NCI-H460 (cell line): ENCODE measurements around a stretch of chr5.

GRCh38 chr5:14118835-14119487, 24.2 kb upstream of the TRIO start:
RAMPAGE:
- cytosol, long total RNA, result no peak
- long total RNA, result no peak
- nucleus, long total RNA, result no peak

RAMPAGE:
- cytosol, long total RNA, result no peak
- long total RNA, result no peak
- nucleus, long total RNA, result no peak
Measured at GRCh38 chr5:14183638-14183926, 40.4 kb downstream of the TRIO start.

DNA sequence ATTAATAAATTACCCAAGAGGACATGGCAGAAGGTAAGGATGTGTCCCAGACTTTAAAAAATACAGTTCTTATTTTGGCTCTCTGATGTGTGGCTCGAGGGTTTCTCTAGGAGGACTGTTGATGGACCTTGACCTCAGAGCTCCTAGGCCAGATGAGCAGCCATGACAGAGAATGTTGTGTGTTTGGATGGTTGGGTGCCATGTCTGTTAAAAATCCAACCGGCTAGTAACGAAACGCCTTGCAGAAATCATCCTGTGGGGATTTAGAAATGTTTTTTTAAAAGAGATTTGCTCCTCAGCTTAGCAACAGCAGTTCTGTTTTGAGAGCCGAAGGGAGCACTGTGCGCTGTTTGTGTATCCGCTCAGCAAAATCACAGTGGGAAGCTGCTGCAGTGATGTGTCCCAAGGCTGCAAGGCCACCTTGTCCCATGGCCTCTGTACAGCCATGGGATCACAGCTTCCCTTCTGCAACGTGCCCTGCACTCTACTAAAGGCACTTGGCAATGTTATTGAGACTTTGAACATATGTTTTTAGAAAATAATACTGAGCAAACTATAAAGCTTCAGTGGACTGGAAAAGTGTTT, 40.9 kb downstream of the TRIO start:
RAMPAGE:
- cytosol, long total RNA, result no peak
- long total RNA, result no peak
- nucleus, long total RNA, result no peak

DNA sequence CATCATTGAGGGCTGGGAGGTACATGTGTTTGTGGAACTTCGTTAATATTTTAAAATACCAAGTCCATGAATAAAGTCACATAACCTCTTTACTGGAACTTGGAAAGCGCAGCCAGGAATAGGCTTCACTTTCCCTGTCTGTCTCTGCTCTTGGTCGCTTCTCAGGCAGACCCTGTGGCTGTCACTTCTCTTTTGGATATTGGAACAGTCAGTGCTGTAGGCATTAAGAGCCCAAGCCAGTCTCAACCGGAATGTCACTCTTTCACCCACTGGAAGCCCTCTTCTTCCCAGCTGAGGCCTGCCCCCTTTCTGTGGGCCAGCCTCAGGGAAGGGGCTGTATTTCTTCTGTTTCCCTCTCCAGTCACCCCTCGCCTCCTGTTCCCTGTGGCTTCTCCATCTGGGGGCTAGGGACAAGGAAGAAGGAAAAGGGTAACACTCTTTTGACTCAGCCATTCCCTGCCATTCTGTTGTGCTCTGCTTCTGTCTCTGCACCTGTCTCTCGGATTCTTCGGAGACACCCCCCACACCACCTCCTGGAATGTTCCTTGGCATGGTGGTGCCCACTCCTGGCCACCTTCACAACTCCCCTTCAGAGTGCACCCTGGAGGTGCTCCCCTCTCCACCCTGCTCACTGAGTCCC, 103.3 kb downstream of the TRIO start:
RAMPAGE:
- cytosol, long total RNA, result no peak
- long total RNA, result no peak
- nucleus, long total RNA, result no peak

GRCh38 chr5:14263710-14264191, 120.6 kb downstream of the TRIO start:
RAMPAGE:
- cytosol, long total RNA, result no peak
- long total RNA, result no peak
- nucleus, long total RNA, result no peak

RAMPAGE:
- cytosol, long total RNA, result no peak
- long total RNA, result no peak
- nucleus, long total RNA, result no peak
Measured at GRCh38 chr5:14402678-14403205, 178.8 kb upstream of the OTULINL start.

GRCh38 chr5:14410463-14411024, 171.0 kb upstream of the OTULINL start:
RAMPAGE:
- cytosol, long total RNA, result no peak
- long total RNA, result no peak
- nucleus, long total RNA, result no peak

DNA sequence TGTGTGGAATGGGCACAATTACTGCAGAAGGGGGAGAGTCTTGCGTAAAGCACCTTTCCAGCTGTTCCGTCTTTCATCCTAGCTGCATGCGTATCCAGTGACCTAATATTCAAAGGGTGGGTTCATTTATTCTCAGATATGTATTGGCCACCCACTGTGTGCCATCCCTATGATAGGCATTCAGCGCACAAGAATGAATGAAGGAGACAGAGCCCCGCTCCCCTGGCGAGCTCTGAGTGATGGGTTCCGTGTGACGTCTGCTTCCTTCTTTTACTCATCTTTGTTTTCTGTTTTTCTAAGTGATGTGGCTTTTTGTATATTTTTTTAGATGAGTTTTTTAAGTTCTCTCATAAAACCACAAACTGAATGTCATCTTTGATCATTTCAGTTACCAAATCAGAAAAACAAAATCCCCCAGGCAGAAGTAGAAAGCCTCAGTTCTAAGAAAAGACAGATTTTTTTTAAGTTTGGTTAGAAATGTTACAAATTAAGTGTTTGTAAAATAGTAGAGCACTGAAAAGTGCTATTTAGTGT, 168.2 kb upstream of the OTULINL start:
RAMPAGE:
- cytosol, long total RNA, result no peak
- long total RNA, result no peak
- nucleus, long total RNA, result no peak

DNA sequence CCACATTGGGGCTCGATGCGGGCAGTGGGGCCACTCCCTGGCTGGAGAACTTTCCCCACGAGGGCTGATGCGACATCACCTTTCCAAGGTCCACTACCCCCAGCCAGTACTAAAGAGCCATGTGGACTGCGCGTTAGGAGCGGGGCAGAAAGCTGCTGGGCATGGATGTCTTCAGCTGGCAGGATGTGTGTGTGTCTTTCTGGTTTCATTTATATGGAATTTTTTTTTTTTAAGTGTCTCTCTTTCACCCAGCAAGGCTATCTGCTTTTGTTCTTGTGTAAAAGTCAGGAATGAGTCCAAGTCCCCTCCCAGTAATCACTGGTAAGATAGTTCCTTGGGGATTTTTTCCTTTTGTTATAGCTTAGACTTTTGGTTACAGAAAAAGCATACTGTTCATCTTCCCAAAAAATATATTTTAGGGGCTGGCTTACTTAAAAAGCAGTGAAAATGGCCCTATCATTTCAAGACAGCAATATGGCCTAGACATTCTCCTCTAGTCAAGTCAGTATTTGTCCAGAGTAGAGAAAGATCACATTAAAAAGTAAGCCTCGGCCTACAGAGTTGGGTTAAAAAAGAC, 133.0 kb upstream of the OTULINL start:
RAMPAGE:
- cytosol, long total RNA, result no peak
- long total RNA, result no peak
- nucleus, long total RNA, result no peak

DNA sequence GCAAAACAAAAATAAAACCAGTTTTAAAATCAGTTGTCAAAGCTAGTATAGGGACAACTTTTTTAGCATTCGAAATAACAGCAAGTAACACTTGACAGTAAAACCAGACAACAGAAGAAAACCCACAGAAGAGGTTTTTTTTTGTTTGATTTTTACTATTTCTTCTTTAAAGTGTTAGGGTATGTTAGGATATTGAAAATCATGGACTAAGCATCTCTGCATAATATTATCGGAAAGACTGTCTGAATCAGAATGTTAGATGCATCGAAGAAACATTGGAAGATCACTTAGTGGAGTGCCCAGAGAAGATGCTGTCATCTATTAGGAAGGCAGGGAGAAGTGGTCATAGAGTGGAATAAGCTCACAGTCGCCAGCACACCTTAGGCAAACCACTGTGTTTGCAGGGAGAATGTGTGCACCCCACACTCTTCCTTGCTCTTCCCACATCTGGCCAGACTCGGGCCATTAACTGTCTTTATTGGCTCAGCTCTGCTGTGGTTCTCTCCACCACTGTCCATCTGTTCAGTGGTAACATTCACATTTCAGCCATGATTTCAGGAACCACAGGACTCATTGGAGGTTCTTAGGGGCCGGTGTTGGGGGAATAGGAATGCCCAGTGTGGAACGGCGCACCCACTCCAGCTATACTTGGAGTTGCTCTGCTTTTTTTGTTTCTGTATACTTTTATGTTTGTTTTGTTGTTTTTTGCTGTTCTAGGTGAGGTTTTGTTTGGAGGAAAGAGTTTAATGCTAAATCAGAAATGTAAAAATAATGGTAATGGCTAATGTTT, 2.4 kb downstream of the OTULINL start:
RAMPAGE:
- cytosol, long total RNA, result no peak
- long total RNA, result no peak
- nucleus, long total RNA, result no peak

RAMPAGE:
- cytosol, long total RNA, result no peak
- long total RNA, result no peak
- nucleus, long total RNA, result no peak
Measured at GRCh38 chr5:14809318-14810208, 62.0 kb downstream of the ANKH start.

RAMPAGE:
- cytosol, long total RNA, result no peak
- long total RNA, result no peak
- nucleus, long total RNA, result no peak
Measured at GRCh38 chr5:14869924-14870811, 1.4 kb downstream of the ANKH start.

DNA sequence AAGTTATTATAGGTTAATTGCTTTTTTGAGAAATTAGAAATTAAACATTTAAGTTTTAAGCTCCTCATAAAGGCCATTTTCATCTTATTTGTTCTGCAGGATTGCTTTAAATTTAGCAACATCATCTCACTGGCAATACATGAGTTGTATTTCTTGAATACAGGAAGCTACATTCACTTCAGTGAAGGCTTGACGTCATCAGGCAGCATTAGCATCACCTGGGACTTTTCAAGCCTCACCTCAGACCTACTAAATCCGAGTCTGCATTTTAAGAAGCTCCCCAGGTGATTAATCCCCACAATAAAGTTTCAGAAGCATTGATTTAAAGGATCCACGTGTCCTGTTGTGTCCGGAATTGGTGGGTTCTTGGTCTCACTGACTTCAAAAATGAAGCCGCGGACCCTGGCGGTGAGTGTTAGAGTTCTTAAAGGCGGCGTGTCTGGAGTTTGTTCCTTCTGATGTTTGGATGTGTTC, 121.1 kb upstream of the ANKH start:
RAMPAGE:
- cytosol, long total RNA, result no peak
- long total RNA, result no peak
- nucleus, long total RNA, result no peak

DNA sequence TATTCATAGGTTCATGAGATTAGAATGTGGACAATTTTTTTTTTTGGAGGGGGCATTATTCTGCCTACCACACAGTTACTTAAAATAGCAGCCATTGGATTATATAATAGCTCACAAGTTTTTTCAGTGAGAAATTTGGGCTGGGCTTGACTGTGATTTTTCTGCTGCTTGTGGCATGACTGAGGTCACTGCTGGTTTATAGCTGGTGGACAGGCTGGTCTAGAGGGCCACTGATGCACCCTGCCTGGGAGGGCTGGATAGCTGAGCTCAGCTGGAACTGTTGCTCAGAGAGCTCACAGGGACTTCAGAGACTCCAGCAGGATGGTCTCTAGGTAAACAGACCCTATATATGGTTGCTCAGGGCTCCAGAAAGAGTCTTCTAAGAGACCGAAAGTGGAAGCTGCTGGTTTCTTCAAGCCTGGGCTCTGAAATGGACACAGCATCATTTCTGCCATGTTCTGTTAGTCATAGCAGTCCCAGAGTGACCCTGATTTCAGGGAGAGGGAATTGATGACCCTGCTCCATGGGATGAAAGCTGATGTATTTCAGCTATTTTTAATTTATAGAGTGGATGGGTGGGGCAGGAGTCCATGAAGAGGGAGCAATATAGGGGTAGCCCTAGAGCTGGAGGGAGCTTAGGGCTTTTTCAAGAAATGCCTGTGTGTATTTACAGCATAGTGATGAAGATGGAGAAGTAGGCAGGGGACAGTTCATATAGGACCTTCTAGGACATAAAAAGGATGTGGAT, 135.2 kb downstream of the FBXL7 start:
RAMPAGE:
- cytosol, long total RNA, result no peak
- long total RNA, result no peak
- nucleus, long total RNA, result no peak

DNA sequence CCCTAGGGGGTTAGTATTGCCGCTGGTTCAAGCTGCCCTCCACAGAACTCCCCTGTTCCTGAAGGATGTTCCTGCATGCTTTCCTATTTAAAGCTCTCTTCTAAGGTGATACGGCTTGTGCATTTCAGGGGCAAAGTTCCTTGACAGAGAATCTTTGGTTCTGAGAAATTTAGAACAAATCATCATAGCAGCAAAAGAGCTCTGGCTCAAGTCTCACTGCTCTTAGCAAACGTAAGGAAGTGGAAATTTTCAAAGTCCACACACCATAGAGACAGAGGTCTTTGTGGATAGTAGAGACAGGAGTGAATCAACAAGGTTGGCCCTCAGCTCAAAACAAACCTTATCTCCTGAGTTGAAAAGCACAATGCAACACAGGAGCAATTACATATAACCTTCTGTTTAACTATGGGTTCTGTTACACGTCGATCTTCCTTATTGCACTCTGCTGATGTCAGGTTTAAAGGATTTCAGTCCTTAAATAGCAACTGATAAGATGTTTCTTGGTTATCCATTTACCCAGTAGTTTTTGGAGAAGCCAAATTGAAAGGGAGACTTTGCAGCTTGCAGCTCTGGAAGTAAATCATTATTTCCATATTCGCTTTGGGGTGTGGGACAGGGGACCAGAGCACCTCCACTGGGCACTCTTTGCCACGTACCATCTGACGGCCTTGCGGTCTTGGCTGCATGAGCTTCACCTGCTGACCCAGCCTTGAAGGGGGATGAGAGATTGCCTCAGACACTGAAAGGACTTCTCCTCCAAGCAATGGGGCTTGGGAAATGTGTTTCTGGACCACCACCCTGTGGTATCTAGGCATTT, 55.9 kb upstream of the ZNF622 start:
RAMPAGE:
- cytosol, long total RNA, result no peak
- long total RNA, result no peak
- nucleus, long total RNA, result no peak

DNA sequence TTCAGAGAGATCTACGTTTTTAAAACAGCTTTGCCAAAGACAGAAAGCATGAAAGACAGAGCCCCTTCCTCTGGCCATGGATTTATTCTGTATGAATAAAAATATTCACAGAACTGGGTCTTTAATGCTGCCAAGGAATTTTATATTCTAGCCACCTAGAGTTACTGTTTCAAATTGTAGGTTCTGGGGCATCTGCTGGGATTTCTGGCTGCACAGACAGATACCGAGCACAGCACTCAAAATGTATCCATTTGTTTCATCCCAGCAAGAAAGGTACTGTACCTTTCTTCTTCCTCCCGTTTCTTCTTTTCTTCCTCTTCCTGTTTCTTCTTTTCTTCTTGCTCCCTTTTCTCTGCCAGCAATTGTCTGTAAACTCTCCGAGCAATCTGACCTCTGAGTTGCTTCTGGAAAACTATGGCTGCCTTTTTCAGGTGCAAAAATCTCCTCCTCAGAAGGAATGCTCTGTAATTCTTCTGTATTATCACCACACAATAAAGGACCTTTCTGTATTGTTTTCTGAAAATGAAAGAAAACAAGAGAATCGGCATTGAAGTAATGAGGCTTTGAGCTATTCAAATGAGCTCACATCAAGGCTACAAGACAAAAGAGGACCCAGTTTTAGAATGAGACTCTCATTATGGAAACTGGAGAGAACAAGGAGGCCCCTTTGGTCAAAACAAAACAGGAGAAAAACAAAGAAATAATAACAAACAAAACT, 86.0 kb upstream of the RETREG1 start:
RAMPAGE:
- cytosol, long total RNA, result no peak
- long total RNA, result no peak
- nucleus, long total RNA, result no peak

RAMPAGE:
- cytosol, long total RNA, result no peak
- long total RNA, result no peak
- nucleus, long total RNA, result no peak
Measured at GRCh38 chr5:16710825-16711461, 94.1 kb upstream of the RETREG1 start.

RAMPAGE:
- cytosol, long total RNA, result no peak
- long total RNA, result no peak
- nucleus, long total RNA, result no peak
Measured at GRCh38 chr5:16737568-16738656, 121.1 kb upstream of the RETREG1 start.

GRCh38 chr5:16885859-16886891, 49.9 kb downstream of the MYO10 start:
RAMPAGE:
- cytosol, long total RNA, result no peak
- long total RNA, result no peak
- nucleus, long total RNA, result no peak

GRCh38 chr5:18698500-18698935, 1042.9 kb upstream of the H3Y1 start:
RAMPAGE:
- cytosol, long total RNA, result no peak
- long total RNA, result no peak
- nucleus, long total RNA, result no peak